ENCODE measurements around the gene HOXD11.

DNA sequence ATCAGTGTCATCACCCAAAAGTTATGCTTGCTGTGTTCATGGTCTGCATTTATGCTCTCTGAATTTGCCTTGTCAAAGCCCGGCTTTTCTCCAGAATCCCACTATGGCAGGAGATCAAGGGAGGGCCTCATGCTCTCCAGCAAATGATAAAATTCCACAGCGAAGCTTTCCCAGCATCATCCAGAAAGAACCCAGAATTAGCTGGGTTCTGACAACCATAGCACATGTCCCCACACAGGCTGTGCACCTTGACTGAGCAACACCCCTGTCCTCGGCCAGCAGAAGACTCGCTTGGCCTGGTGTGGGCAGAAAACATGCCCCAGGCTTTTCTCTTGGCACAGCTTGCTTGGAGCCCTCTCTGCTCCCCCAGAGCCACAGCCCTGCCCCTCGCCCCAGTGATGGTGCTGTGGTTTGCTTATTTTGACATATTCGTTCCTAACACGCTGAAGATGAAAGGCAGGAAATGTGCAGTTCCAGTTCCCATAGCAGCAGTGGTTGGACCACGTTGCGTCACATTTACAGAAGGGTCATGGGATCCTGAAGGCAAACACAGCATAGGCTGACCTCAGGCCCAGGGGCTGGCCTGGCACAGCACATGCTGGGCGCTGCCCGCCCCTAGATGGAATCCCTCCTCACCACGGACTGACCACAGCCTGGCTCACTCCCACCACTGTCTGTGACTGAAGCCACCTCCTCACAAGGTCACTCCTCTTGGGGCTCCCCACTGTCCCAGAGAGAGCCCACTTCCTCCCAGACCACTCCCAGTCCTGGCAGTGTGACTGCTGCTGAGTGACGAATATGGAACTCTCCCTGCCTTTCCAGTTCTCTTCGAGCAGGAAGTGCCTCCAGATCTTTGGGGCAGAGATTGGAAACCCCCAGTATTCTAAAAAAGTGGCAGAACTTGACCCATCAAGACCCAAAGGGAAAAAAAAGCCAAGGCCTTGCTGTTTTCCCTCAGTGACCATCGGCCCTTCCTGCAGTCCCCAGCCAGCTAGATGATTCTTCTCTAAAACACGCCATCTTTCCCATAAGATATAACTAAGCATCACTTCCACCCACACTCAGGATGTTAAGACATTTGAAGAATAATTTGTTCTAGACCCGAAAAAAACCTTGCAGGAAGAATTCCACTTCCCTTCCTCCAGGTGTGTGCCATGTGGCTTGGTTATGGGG lies 14.3 kb upstream of the CHRNA1 start:
- PRO-cap, 2 experiments = no peak in any of the 2 experiments

DNA sequence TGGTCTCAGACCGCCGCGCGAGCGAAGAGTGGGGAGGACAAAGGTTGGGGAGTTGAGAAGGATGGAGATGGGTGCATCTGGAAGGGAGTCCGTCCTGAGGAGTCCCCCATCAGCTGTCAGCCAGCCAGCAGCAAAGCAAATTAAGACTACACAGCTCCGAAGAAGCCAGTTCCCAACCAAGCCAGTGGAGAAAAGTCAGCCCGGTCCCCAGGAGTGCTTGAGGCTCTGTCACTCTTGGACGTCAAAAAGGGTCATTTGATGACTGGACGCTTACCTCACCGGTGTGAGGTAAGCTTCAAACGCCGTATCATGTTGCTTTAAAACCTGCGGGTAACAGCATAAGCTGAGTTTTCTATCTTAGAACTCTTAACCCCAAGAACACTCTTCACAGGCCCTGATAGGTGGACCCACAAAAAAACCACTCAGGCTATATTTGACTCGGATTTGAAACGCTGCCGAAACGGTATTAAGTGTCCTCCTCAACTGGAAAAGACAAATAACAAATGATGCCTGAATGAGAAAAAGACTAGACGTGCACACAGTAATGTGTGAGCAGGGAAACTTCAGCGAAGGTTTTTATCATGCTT lies 617 bp upstream of the LNPK start:
- PRO-cap, 2 experiments = no peak in any of the 2 experiments

GRCh38 chr2:176103746-176104826 lies 3.0 kb upstream of the HOXD11 start:
- PRO-cap, 2 experiments = no peak in any of the 2 experiments

GRCh38 chr2:176106449-176107484 lies at the start of gene HOXD11:
Gene HOXD11 (plus strand): TSS chr2:176107280.
- PRO-cap, 2 experiments = no peak in any of the 2 experiments

- PRO-cap, 2 experiments = no peak in any of the 2 experiments
Observed at GRCh38 chr2:176118588-176118829, 1.9 kb downstream of the HOXD10 start.

GRCh38 chr2:176121168-176122196 lies 1.0 kb upstream of the HOXD9 start:
- PRO-cap, 2 experiments = no peak in any of the 2 experiments

DNA sequence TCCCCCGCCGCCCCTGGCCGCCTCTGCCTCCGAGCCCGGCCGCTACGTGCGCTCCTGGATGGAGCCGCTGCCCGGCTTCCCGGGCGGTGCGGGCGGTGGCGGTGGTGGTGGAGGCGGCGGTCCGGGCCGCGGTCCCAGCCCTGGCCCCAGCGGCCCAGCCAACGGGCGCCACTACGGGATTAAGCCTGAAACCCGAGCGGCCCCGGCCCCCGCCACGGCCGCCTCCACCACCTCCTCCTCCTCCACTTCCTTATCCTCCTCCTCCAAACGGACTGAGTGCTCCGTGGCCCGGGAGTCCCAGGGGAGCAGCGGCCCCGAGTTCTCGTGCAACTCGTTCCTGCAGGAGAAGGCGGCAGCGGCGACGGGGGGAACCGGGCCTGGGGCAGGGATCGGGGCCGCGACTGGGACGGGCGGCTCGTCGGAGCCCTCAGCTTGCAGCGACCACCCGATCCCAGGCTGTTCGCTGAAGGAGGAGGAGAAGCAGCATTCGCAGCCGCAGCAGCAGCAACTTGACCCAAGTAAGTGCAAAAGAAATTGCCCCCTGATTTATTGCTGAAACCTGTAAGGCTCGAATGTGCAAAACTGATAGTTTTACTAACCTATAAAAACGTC lies 655 bp downstream of the HOXD9 start:
- PRO-cap, 2 experiments = no peak in any of the 2 experiments

DNA sequence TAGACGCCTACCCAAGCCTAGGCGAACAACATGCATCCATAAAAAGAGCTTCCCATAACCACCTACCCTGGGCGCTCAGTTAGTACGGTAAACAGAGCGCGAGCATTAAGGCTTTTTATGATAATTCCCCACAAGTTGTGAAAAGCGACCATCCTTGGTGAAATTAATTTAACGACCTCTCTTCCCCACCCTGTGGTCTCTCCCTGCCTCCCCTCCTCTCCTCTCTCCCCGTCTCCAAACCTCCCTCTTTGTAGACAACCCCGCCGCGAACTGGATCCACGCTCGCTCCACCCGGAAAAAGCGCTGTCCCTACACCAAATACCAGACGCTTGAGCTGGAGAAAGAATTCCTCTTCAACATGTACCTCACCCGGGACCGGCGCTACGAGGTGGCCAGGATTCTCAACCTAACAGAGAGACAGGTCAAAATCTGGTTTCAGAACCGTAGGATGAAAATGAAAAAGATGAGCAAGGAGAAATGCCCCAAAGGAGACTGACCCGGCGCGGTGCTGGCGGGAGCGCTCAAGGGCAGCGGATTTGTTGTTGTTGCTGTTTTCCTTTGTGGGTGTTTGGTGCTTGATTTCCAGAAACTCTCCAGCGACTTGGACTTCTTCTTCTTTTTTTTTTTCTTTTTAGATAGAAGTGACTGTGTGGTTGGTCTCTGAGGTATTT lies 1.3 kb downstream of the HOXD9 start:
- PRO-cap, 2 experiments = no peak in any of the 2 experiments

DNA sequence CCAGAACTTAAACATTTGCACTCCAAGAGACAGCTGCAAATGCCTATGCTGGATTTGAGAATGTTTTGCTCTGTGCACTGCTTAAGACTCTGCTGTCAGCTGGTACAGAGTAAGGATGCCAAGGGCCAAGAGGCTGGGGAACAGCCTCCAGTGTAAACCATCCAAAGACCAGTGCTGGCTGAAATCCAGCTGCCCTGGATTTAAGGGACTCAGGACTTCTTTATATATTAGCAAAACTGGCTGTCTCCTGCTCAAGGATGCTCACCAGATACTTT lies 3.9 kb downstream of the HOXD8 start:
- PRO-cap, 2 experiments = no peak in any of the 2 experiments

DNA sequence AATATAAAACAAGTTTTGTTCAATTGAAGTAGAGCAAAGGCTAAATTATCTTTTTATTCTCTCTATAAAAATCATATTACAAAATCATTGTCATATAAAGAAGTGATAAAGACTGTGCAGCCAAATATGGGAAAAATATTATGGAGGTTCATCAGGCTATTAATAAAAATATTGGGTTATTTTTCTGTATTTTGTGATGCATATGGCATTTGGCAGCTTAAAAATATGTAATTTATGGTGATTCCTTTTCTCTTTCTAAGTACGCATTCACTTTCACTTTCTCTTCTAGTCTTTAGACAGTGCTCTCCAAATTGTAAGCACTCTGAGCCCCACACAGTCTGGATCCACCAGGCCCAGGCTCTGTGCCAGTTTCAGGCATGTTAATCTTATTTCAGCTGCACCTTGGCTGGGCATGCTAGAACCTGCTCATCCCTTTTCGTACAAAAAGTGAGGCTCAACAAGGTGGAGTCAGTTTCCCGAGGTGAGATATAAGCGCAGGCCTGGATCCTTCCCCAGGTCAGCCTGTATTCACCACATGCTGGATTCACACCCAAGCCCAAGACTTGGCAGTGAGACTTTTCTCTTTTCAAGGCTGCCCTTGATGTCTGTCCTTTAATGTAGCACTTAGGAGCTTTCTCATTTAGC lies 203.9 kb downstream of the MTX2 start:
- PRO-cap, 2 experiments = no peak in any of the 2 experiments

- PRO-cap, 2 experiments = no peak in any of the 2 experiments
Observed at GRCh38 chr2:176562478-176563038, 293.3 kb downstream of the MTX2 start.

- PRO-cap, 2 experiments = no peak in any of the 2 experiments
Observed at GRCh38 chr2:176643678-176644140, 374.5 kb downstream of the MTX2 start.

- PRO-cap, 2 experiments = peak in 1 of 2 experiments; most common plus-strand start chr2:177219032 (in 1)
Observed at GRCh38 chr2:177218846-177219664, 6.5 kb downstream of the HNRNPA3 start.

DNA sequence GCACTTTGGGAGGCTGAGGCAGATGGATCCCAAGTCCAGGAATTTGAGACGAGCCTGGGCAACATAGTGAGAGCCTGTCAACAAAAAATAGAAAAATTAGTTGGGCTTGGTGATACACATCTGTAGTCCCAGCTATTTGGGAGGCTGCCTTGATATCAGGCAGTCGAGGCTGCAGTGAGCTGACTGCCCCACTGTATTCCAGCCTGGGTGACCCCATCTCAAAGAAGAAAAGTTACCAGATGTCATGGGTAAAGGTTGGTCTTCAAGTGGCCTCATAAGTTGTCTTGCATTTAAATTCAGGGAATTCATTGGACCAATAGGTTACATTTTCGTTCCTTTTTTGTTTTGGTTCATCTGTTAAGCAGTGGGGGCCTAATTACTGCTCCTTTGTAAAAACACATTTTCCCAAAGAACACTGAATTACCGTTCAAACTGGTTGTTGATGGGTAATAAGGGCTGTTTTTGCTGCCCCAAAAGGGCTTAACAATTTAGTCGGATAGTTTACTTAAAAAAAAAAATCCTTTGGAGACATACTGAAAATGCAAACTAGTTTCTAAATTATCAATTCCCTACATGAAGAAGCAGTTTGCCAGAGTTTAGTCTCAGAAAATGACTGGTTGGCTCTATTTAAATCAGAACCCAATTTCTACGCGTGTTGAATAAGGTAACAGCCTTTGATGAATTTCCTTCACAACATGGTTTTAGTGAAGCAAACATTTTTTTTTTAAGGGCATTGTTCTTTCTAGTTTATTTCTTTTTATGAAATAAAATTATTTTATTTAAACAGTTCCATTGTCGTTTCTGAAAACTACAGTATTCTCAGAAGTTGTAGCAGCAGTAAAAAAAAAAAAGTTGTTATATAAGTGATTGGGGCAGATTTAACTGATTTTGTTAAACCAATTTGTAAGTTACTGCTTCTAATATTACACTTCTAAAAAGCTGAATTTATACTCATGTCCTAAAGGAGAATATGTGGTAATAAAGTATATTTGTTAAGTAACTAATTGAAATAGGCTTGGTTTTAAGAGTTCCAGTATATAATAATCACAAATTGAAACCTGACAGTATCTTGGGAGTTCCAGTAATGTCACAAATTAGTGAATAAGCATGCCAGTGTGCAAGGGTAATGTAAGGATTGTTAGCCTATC lies 10.3 kb downstream of the HNRNPA3 start:
- PRO-cap, 2 experiments = peak in 1 of 2 experiments; most common plus-strand start position 242 of the sequence (in 1)

DNA sequence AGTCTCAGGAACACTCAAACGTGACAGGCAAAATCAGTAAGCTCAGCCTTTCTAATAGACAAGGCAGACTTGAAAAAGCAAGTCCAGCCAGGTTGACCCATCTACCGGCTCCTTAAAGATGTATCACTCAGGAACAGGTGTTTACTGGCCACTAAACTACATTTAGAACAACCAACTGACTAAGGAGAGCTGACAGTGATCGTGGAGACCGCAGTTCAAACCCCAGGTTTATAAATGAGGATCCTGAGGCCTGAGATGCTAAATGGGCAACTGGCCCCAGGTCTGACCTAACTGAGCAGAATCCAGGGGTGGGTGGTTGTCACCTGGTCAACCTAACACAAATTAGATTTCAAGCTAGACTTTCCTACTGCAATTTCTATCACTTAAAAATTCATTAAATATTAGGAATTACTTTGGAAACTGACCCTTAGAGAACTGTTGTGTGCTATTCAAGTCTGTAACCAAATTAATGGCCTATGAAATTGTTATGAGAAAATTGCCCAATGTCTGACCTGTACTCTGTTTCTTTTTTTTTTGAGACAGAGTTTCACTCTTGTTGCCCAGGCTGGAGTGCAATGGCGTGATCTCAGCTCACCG lies 16.5 kb downstream of the NFE2L2 start:
- PRO-cap, 2 experiments = peak in 1 of 2 experiments; most common plus-strand start position 188 of the sequence (in 1); most common minus-strand start position 109 of the sequence (in 1)

- PRO-cap, 2 experiments = peak in 1 of 2 experiments; most common plus-strand start chr2:177263595 (in 1); most common minus-strand start chr2:177263537 (in 1)
Observed at GRCh38 chr2:177263197-177264261, 998 bp downstream of the NFE2L2 start.

DNA sequence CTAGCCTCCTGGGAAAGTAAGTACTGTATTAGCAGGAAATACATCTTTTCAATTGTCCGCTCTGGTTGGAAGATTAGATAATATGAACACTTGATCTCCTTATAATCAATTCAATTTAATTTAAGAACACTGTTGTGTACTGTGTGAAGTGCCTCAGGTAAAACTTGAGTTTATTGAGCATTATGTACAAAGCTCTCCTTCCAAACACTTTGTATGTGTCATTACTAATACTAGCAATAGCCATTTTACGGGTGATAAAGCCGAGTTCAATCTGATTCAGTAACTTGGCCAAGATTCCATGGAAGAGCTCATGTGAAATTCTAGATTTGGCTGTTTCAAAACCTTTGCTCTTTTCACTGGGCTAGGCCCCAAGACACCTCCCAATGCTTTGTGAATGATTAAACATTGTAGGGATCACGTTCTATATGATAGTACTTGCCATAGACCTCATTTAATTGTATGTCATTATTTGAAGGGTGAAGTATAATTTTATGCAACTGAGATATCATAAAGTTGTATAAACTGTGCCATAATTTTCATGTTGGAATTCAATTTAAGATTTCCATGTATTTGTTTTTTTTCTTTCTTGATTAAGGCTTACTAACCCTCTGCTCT lies 8.9 kb upstream of the NFE2L2 start:
- PRO-cap, 2 experiments = no peak in any of the 2 experiments

DNA sequence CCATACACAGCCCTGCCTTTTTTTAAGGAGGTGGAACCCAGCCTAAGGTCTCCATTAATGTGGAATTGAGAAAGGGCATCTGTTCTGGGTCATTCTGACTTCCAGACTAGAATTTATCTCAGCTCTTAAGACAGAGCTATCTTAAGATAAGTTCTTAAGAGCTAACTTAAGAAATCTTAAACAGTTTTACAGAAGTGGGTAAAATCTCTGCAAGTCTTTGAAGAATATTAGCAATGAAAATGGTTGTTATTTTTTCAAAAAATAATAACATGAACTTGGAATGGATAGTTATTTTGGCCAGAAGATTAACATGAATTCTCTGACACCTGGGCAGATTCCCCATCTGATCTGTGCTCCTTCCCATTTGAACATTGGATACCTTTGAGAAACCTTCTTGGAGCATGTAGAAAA lies 42.2 kb upstream of the NFE2L2 start:
- PRO-cap, 2 experiments = no peak in any of the 2 experiments

GRCh38 chr2:177322659-177323063 lies 58.1 kb upstream of the NFE2L2 start:
- PRO-cap, 2 experiments = no peak in any of the 2 experiments

DNA sequence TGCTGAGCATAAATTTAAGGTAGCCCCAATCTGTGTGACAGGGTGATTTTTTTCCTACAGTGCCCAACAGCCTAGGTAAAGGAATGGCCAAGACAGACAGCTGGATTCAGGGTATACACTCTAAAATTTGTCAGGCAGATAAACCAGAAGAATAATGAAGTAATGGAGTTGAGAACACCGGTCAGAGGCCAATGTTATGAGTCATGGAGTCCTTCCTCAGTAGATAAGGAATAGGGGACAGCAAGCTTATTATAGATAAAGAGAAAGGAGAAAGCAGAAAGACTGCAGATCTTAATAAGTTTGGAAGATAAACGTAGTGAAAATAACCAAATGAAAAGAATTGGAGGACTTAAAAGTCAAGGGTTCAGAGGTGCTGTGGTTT lies 63.5 kb upstream of the NFE2L2 start:
- PRO-cap, 2 experiments = no peak in any of the 2 experiments

Measured in monocyte (primary cell).